ENCODE measurements around a stretch of chr21.

DNA sequence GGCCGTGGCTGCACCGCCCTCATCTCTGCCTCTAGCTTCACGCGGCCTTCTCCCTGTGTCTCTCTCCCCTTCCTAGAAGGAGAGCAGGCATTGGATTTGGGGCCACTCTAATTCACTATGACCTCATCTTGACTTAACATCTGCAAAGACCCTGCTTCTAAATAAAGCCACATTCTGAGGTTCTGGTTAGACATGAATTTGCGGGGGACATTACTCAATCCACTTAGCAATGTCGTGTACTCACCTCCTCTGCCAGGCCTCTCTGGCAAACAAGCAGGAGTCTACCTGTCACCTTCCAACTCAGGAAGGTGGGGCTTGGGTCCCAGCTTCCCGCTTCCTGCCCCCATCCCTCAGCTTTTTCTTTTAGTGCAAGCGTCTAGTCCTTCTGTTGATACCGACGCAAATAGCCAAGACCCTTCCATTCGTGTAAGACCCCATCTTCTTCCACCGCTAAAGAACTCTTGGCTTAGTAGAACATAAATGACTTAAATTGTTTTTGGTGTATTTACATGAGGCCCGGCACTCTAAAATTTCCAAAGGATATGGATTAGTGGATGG is 177.8 kb downstream of the PSMG1 start:
- PRO-cap: no peak

GRCh38 chr21:39212067-39212945 is 29.1 kb upstream of the PSMG1 start:
- PRO-cap: no peak

- PRO-cap: no peak
These were observed 34.9 kb downstream of the SH3BGR start for GRCh38 chr21:39486743-39487048.

- PRO-cap: no peak
These were observed 50.9 kb downstream of the SH3BGR start for GRCh38 chr21:39502506-39503186.

DNA sequence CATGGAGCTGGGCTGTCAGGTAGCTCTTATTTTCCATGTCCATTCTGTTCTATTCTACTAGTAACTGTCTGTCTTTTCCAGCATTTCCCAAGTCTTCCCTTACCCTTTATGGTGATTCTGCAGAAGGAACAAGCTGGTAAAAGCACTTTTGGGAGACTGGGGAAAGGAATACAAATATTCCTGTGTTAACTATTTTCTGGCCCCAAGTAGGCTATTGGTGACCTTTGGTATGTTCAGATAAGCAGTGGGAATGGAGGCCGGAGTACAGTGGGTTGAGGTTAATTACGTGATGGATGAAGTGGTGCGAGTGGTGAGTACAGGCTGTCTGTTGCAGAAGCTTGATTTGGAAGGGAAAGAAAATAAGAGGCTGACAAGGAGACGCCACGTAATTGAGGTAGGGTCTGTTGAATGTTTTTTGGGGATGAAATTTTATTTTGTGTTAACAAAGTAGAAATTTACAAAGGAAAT is 19.4 kb downstream of the B3GALT5 start:
- PRO-cap: no peak

DNA sequence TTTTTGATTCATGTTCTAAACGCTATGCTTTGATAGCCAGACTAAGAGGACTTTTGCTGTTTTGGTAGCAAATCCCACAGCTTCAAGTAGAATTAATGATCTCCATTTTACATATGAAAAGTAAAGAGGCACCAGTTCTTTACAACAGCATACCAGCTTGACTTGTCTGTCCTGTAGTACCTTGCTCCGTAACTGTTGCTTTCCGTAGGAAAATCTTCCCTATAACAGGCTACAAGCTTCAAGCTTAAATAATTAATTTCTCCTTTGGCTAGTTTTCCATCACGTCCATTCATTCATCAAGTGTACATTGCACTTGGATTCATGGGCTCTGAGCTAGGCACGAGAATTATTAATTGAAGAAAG is 29.1 kb downstream of the B3GALT5 start:
- PRO-cap: no peak

DNA sequence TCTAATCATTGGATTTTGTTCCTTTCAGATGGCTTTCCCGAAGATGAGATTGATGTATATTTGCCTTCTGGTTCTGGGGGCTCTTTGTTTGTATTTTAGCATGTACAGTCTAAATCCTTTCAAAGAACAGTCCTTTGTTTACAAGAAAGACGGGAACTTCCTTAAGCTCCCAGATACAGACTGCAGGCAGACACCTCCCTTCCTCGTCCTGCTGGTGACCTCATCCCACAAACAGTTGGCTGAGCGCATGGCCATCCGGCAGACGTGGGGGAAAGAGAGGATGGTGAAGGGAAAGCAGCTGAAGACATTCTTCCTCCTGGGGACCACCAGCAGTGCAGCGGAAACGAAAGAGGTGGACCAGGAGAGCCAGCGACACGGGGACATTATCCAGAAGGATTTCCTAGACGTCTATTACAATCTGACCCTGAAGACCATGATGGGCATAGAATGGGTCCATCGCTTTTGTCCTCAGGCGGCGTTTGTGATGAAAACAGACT is 47.8 kb downstream of the B3GALT5 start:
- PRO-cap: no peak

DNA sequence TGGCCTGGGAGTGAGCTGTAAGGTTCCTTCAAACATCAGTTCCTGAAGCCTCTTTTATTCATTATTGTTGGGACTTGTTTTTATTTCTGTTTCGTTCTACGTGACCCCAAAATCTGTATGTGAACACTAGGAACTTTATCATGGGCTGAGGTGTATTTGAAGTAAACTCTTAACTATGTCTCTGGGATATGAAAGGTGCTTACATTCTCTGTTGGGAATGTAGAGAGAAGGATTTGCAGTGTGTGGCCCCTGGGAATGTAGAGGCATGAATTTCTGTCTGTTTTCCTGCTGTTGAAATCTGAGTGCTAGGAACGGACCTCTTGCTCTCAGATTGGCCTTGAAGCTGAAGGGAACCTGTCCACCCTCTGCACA is 58.8 kb downstream of the B3GALT5 start:
- PRO-cap: no peak

DNA sequence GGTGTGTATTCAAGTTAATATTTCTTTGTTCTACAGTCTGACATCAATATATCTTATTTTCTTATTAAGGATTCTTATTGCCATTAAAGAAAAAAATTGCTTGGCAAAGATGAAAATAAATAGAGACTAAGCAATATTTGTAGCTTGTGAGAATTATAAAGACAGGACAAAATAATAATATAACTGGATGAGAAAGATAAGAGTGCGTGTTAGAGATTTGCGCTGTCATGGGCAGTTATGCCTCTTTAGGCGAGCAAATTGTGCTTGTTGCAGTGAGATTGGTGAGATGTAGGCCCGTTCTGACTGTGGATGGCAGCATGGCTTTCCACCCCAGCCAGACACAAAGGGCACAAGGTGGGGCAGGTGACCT is 58.5 kb upstream of the IGSF5 start:
- PRO-cap: no peak

DNA sequence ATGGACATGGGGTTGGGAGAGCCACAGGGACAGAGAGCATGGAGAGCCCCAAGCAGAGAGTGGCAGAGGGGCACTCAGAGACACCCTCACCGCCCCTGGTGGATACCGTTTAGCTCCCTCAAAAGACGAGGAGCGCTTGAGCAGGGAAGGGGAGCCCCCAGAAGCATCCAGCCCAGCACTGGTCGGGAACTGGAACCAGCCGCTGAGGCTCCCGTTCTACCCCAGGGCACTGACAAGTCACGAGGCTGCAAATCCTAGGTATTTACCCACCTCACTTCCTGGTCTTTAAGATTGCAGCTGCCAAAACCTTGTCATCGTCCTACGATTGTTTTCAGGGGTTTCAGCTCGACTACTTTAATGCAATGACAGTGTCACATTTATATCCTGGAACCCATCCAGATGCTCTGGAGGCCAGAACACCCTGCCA is 20.9 kb upstream of the BACE2 start:
- PRO-cap: no peak

GRCh38 chr21:41170434-41170871 is 2.5 kb downstream of the BACE2 start:
- PRO-cap: no peak

DNA sequence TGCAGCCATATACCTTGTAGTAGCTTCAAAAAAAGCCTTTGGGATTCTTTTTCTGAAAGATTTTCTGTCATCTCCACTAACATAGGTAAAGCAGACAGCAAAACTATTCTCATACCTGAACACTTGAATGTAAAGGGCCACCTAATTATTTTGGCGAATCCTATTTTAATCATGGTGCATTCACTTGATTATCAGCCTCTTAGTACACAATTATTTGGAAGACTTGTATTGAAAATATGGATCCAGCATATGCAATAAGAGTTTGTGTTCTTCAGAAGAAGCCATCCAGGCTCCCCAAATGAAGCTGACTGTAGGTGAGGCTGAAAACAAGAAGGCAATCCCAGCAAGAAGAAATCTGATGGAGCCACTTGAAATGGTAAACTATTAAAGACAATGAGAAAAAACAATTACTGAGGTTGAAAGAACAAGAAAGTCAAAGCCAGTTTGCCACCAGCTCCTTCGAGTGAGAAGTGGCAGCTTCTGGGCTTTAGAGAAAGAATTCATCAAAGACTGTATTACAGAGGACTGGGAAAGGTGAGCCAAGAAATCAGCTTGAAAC is 3.9 kb downstream of the BACE2 start:
- PRO-cap: no peak

DNA sequence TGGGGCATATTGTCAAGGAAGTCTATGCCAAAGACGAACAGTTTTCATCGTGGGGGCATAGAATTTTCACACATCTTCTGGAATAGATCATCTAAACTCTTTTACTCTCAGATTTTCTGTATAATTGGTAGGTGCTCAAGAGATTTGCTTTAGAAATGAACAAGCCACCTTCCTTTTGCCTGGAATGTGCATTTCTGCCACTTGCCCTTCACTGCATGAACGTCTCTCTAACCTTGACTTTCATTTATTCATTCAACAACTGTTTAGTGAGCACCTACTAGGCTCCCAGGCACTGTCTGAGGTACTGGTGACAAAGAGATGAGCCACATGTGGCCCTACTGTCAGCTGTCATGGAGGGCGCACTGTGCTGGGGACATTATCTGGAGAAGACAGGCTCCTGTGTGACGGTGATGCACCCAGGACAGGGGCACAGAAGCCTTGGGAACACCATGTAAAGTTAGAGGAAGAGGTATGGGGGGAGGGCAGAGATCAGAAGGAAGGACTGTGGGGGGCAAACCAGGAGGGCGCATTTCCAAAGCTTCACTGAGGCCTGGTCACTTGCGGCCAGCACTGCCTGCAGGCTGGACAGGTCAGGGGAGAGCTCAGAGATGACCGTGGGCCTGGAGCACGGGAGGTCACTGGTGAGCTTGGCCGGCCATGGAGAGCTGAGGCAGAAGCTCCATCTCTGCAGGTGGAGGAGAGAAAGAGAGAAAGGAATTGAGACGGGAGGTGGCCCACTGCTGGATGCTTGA is 46.7 kb downstream of the BACE2 start:
- PRO-cap: no peak

- PRO-cap: no peak
These were observed 73.6 kb downstream of the BACE2 start for GRCh38 chr21:41241416-41242039.

DNA sequence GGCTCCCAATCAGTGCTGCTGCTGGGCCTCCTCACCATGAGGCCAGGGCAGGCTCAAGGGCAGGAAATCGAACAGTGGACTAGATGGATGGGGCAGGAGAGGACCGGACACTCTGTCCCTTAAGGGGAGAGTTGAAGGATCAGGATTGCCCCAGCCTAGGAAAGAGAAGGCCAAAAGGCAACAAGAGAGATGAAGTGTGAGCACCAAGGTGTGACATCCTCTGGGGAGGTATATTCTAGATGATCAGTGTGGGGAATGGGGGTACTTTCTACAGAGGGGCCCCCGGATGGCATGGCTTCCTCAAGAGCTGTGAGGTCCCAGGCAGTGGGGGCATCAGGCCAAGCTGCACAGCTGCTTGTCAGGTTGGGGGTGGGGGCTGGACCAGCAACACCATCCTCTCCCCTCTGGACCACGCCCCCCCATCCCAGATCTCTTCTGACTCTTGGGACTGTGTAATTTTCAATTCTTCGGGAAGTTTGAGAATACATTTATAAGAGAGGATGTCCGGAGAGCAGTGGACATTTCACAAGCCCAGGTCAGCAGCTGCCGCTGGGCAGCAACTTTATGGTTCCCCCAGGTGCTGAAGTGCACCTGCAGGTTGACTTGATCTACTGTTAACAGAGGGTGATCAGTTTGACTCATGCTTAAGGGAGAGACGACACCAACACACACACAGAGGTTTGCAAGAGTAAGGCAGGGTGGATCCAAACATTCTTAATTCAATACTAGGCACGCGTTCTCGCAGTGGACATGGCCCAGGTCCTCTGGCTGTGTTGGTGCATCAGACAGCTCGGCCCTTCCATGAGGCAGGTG is 34.1 kb downstream of the MX1 start:
- PRO-cap: no peak

DNA sequence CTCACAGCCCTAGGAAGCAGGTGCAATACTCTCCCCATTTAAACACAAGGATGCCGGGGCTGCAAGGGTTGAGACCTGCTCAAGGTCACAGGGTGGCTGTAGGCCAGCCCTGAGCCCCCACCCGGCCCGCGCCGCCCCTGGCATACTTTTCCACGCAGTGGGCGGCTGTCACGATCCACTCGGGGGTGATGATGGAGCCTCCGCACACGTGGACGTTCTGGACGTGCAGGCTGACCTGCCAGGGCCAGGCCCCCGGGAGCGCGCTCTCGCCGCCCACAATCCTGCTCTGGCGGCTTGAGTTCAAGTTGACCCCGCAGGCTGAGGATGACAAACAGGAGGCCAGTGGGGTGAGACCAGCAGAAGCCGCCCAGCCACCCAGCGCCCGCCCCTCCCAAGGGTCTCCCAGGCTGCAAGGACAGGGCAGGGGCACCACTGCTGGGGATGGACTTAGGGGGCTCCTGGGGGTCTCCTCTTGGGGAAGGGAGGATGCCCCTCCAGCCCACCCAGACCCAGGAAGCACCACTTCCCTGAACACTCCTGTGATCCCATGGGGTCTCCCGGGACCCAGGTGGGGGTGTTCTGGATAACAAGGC is 34.7 kb downstream of the TMPRSS2 start:
- PRO-cap: no peak

- PRO-cap: no peak
These were observed 22.1 kb downstream of the TMPRSS2 start for GRCh38 chr21:41485679-41486360.

DNA sequence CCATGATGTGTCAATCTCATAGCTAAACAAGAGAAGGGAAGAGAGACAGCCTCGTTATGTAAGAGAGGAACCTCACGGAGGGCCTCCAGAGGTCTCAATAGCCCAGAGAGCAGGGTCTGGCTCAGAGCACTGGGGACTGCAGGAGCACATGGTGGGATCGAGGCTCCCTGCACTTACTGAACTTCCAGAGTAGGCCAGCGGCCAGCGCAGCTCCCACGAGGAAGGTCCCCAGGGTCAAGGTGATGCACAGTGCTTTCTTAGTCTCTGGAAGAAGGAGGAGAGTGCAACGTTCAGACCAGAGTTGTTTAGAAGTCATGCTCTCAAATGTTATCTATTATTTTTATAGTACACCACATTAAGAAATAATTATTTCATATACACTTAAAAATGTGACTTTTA is 18.6 kb downstream of the TMPRSS2 start:
- PRO-cap: no peak

DNA sequence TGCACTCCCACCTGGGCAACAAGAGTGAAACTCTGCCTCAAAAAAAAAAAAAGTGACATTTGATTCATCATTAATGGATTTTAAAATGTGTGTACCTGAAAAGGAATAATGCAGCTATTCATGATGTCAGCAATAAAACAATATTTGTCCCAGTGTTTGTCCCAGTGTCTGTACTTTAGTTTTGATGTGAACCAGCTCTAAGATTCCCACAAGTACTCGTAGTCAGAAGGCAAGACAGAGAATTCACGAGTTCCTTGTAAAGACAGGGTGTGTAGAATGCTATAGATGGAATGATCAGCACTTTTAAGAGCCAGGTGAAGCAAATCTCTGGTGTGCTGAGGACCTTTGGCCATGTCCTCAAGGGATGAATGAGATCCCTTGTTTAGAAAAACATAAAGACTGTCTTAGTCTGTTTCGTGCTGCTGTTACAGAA is 11.9 kb upstream of the TMPRSS2 start:
- PRO-cap: no peak

GRCh38 chr21:41560731-41561257 is 52.8 kb upstream of the TMPRSS2 start:
- PRO-cap: no peak

Data from penis (tissue), 1 donor.